A172 (cell line): ENCODE measurements around a stretch of chr2.

DNA sequence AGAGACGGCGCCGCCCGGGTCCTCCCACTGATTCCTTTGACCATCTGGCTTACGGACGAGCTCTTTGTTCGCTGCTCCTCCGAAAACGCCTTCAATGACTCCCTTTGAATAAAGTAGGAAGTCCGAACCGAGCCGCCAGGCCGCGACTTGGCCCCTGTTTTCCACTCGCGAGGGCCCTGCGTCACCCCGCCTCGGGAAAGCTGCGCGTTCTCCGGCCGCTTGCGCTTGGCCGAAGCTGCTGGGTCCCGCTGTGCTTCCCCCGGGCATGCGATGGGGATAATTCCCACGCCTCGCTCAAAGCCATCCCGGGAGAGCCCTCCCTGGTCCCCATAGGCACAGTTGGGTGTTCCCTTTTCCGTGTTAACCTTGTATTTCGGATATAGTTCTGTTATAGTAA, 426 bp downstream of the GEN1 start:
- RAMPAGE, long total RNA: no peak

- RAMPAGE, long total RNA: no peak
Measured at GRCh38 chr2:17759662-17760115, 5.8 kb downstream of the GEN1 start.

GRCh38 chr2:17799210-17800606, 16.6 kb upstream of the MSGN1 start:
- RAMPAGE, long total RNA: no peak

DNA sequence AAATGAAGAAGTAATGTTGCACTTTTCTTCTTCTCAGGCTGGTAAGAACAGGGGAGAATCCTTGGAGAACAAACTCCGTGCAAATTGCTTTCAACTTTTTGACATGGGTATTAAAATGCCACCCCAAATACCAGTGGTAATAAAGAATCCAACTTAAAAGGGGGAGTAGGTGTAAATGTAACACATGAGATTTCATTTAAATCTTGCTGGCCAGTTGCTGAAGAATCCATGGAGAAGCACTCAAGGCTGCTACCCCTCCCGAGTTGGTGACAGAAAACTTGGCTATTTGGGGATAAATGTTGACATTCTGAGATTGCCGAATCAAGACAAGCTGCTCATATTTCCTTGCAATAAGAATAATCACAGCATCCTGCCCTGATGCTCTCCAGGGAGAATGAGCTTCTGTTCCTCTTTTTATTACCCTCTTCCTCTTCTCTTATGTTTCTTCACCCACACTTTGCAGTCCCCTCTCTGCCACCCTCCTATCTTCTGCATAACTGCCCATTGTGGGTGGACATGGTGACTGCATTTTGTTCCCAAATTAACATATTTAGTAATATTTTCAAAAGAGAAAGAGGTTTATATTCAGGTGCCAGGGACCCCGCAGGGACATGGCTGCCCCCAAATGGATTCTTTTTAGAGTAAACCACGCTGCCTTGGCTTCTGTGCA, 12.0 kb upstream of the MSGN1 start:
- RAMPAGE, long total RNA: no peak

DNA sequence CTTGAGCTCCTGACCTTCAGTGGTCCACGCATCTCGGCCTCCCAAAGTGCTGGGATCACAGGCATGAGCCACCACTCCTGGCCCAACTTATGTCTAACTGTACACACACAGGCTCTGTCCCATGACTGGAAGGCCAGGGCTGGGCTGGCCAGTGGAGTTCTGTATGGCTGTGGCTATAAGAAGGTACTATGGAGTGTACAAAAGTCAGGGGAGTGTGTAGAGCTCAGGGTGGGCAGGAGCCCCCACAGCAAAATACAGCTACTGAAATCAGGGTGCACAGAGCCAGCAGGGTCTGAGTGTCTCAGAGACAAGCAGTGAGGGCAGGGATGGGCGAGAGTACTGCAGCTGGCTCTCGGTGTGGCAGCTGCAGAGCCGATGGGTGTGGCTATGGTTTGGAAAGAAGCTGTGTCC, 10.5 kb upstream of the MSGN1 start:
- RAMPAGE, long total RNA: no peak

DNA sequence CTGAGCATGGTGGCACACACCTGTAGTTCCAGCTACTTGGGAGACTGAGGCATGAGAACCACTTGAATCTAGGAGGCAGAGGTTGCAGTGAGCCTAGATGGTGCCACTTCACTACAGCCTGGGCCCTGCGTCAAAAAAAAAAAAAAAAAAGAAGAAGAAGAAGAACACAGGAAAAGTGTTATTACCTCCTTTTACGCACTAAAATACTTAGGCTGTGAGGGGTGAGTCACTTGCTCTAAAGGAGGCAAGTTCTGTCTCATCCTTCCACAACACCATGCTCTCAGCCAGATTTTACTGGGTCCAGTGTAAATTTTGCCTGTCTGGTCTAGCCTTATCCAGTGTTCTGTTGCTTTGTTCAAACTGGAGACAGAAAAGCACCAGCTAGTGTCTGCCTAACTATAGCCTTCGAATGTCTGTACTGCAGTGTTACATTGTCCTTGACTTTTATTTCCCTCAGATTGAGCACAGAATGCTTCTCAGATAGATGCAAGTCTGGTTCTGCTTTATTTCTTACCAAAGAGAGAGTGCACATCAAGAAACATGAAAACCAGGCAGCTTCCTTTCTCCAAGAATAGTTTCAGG, 3.3 kb upstream of the MSGN1 start:
- RAMPAGE, long total RNA: no peak

DNA sequence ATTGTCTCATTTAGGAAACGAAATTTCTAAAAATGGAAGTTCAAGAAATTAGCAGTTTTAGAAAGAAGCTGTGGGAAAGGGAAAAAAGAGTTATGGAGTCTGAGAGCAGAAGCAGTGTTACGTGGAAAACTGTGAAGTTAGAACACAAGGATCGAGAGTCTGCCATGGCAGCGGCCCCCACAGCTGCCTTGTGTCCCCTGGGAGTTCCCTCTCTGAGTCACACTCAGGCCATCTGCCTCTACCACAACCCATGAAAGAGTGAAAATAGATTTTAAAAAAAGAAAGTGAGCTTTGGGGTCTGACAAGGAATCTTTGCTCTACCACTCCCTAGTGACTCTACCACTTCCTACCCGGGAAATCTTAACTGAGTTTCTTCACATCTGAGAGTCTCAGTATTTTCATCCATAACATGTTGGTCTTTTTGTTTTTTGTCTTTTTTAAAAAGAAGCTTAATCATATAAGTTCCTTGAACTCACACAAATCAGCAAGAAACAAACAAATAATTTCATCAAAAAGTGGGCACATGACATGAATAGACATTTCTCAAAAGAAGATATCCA, 2.5 kb upstream of the MSGN1 start:
- RAMPAGE, long total RNA: no peak

GRCh38 chr2:17976794-17977023, 98.2 kb downstream of the KCNS3 start:
- RAMPAGE, long total RNA: no peak

DNA sequence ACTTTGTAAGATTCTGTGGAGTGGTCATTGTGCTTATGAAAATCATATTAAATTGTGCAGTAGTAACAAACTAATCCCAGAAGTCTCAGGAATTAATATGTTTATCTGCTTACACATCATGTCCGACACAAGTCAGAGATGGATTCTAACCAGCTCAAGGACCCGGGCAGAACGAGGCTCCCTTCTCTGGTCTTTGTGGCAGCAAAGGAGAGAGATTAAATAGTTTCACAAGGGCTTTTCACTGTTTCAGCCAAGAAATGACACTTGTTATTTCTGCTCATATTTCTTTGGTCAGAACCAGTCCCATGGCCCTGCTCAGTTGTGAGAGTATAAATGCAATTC, 104.6 kb downstream of the RDH14 start:
- RAMPAGE, long total RNA: no peak

DNA sequence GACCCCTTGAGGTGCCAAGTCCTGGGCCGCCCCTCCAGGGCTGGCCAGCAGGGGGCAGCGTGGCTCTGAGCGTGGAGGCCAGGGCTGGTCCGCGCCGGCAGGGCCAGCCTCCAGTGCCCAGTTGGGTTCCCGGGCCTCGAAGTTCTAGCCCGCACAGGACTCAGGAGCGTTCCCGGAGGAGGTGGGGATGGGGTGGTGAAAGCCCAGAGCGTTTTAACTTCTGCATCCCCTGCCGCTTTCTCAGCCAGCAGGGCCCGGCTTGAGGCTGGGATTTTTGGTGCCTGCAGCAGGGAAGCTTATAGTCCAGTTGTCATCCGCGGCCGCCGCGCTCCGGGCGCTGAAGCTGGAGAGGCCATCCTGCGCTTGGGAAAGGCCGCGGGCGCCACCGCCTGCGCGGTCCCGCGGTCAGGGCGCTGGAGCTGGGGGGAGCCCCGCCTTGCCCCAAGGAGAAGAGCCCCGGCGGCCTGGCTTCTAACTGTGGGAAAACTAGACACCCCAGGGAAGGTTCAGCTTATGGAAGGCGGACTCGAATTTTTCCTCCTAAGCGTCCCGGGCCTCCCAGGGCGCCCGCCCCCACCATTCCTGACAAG, 8.1 kb downstream of the OSR1 start:
- RAMPAGE, long total RNA: no peak

- RAMPAGE, long total RNA: no peak
Measured at GRCh38 chr2:19597596-19597945, 239.1 kb upstream of the OSR1 start.

GRCh38 chr2:19899841-19900372, 1.9 kb downstream of the TTC32 start:
- RAMPAGE, long total RNA: no peak

DNA sequence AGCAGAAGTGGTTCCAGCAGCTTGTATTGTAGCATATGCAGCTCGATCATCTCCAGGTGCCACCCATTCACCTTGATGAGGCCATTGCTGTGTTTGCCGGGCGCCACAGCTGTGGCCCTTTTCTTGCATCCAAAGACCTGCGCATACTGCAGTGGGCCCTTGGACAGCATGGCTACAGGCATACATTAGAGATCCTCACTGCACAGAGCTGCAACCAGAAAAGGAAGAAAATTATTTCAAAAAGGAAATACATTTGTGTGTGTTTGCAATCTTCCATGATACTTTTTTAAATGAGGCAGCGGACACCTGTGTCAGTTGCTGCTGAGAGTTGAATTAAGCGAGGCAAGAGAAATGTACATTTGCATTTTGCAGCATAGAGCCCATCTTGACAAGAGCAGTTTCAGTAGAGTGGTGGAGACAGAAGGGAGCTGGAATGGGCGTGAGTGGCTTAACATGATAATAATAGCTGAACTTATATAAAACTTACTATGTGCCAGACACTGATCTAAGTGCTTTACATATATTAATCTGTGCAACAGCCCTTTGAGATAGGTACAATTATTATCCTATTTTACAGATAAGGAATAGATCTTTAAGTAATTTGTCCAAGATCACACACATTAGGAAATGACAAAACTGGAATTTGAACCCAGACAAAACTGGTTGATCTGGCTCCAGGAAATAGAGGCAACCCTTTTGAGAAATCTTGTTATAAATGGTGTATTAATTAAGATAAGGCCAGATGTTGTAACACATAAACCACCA, 68.9 kb downstream of the SDC1 start:
- RAMPAGE, long total RNA: no peak

DNA sequence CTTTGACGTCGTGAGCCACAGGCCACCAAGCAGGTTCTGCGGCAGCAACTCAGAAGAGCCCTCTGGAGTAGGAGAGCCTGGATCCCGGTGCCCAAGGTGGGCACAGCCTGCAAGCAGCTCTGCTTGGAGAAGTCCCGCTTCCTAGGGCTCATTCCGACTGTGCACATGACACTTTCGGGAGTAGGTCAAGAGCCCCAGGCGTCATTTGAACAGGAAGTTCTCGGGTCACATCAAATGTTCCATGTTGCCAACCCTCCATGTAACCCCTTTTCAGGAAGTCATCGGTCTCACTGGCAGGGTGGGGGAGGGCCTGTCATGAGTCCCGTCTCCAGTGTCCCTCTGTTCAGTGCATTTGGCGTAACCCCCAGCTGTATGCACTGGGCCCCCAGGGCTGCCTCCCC, 40.4 kb downstream of the SDC1 start:
- RAMPAGE, long total RNA: no peak

DNA sequence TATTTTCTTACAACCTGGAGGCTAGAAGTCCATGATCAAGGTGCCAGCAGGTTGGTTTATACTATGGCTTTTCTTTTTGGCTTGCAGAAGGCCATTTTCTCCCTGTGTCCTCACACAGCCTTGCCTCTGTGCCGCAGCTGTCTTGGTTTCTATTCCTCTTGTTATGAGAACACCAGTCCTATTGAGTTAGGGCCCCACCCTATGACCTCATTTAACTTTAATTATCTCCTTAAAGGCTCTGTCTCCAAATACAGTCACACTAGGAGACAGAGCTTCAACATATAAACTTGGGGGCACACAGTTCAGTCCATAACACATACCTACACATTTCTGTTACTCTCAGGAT, 17.4 kb upstream of the RHOB start:
- RAMPAGE, long total RNA: no peak

- RAMPAGE, long total RNA: no peak
Measured at GRCh38 chr2:20446028-20446592, 764 bp upstream of the RHOB start.

- RAMPAGE, long total RNA: no peak
Measured at GRCh38 chr2:20448901-20449444, 2.1 kb downstream of the RHOB start.

- RAMPAGE, long total RNA: no peak
Measured at GRCh38 chr2:20468933-20469539, 22.2 kb downstream of the RHOB start.

DNA sequence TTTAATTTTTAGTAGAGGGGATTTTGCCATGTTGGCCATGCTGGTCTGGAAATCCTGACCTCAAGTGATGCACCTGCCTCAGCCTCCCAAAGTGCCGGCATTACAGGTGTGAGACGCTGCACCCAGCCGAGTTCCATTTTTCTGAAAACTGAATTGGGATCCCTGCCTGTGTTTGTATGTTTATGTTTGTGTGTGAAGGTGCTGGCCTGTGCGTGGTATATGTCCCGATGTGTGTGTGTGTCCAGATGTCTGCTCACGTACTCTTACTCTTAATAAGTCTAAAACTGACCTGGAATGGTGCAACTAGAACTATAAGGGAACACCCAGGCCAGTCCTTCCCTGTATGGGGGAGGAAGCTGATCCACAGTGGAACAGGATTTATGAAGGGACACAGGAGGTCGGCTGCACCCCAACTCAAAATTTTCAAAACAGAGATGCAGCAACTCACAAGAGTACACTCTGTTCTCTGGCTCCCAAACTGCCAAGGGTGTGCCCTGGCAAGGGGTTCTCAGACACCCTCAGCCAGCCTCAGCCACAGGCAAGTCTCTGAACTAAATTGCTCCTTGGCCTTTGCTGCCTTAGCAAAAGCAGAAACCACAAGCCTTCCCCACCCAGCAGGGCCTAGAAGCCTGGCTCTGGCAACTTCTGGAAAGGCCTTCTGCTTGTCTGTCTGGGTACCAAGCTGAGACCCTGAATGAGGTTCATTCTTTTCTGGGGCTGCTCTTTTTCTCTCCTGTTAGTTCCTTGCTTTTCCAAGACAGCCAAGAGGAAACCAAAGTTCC, 36.5 kb downstream of the RHOB start:
- RAMPAGE, long total RNA: no peak

- RAMPAGE, long total RNA: no peak
Measured at GRCh38 chr2:20514903-20515373, 68.1 kb downstream of the RHOB start.